SK-MEL-5 (cell line): ENCODE measurements around the genes TPSG1, UBE2I, BAIAP3, PERCC1 and CCDC154.

DNA sequence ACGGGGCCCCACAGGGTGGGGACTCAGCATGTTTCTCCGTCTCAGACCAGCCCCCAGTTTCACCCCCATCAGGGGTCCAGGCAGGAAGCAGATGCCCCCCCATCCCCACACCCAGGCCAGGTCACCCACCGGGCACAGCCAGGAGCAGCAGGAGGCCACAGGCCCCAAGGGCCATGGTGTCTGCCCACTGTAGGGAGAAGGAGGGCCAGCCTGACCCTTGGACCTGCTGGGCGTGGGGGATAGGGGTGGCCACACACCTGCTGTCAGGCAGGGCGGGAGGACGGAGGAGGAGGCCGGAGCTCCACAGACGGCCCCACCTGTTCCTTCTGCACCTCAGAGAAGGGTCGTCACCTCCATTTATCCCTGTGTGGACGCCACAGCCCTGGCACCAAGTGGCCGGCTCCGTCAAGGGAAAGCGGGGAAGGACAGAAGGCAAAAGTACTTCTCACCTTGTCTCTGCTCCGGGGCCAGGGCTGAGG lies at the start of gene TPSG1:
Gene TPSG1, minus strand, starts transcription at position 191 of the 479 bp plus-strand sequence.
RAMPAGE:
- cytosol, long total RNA = no peak
- long total RNA = no peak
- nucleus, long total RNA = no peak

DNA sequence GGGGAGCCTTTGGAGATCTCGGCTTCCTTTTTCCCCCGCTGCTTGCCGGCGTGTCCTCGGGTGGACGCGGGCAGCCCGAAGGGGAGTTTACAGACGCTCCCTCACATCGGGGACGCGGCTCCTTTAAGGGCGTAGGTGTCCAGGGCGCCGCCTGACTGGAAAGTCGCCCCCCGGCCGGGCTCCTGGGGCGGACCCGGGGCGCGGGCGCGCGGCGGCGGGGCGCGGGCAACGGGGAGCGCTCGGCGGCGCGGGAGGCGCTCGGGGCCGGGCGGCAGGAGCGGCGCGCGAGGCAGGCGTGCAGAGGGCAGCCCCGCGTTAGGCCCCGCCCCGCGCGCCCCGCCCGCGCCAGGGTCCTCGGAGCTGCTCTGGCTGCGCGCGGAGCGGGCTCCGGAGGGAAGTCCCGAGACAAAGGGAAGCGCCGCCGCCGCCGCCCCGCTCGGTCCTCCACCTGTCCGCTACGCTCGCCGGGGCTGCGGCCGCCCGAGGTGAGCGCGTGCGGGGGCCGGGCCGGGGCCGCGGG lies at the start of gene UBE2I:
Gene UBE2I, plus strand, starts transcription at position 348 of the 520 bp plus-strand sequence.
RAMPAGE:
- cytosol, long total RNA = start-site peak on the plus strand centred at position 372 of the sequence, 67 bp wide, 4,821 and 3,362 reads in 2 replicates
- long total RNA = start-site peak on the plus strand centred at position 377 of the sequence, 58 bp wide, 3,251 and 2,392 reads in 2 replicates
- nucleus, long total RNA = start-site peak on the plus strand centred at position 368 of the sequence, 52 bp wide, 268 and 120 reads in 2 replicates

DNA sequence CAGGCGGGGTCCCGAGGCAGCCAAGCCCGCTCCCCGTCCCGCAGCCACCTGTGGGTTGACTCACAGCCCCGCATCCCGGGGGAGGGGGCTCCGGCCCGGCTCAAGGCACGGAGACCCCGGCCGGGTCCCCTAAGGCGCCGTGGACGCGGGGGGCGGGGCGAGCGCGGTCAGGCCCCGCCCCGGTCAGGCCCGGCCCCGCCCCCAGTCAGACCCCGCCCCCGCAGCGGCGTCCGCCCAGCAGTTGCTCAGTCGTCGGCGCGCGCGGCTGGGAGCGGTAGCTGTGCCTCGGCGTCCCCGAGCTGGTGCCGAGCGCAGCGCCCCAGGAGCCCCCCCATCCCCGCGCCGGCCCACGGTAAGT lies at the start of gene BAIAP3:
Gene BAIAP3, plus strand, starts transcription at position 248 of the 358 bp plus-strand sequence.
RAMPAGE:
- cytosol, long total RNA = no peak
- long total RNA = no peak
- nucleus, long total RNA = no peak

GRCh38 chr16:1349053-1349811 lies 2.4 kb downstream of the TSR3 start:
RAMPAGE:
- cytosol, long total RNA = no peak
- long total RNA = no peak
- nucleus, long total RNA = no peak

GRCh38 chr16:1349812-1350470 lies 1.7 kb downstream of the TSR3 start:
RAMPAGE:
- cytosol, long total RNA = no peak
- long total RNA = no peak
- nucleus, long total RNA = no peak

RAMPAGE:
- cytosol, long total RNA = no peak
- long total RNA = no peak
- nucleus, long total RNA = no peak
These were observed 472 bp downstream of the TSR3 start for GRCh38 chr16:1351149-1351662.

RAMPAGE:
- cytosol, long total RNA = no peak
- long total RNA = no peak
- nucleus, long total RNA = no peak
These were observed 12.0 kb downstream of the GNPTG start for GRCh38 chr16:1363645-1364128.

GRCh38 chr16:1364129-1364950 lies 12.6 kb downstream of the GNPTG start:
RAMPAGE:
- cytosol, long total RNA = no peak
- long total RNA = no peak
- nucleus, long total RNA = no peak

RAMPAGE:
- cytosol, long total RNA = no peak
- long total RNA = no peak
- nucleus, long total RNA = no peak
These were observed at the start of gene PERCC1 for GRCh38 chr16:1430595-1431204. Gene PERCC1, plus strand, starts transcription at chr16:1431078.

DNA sequence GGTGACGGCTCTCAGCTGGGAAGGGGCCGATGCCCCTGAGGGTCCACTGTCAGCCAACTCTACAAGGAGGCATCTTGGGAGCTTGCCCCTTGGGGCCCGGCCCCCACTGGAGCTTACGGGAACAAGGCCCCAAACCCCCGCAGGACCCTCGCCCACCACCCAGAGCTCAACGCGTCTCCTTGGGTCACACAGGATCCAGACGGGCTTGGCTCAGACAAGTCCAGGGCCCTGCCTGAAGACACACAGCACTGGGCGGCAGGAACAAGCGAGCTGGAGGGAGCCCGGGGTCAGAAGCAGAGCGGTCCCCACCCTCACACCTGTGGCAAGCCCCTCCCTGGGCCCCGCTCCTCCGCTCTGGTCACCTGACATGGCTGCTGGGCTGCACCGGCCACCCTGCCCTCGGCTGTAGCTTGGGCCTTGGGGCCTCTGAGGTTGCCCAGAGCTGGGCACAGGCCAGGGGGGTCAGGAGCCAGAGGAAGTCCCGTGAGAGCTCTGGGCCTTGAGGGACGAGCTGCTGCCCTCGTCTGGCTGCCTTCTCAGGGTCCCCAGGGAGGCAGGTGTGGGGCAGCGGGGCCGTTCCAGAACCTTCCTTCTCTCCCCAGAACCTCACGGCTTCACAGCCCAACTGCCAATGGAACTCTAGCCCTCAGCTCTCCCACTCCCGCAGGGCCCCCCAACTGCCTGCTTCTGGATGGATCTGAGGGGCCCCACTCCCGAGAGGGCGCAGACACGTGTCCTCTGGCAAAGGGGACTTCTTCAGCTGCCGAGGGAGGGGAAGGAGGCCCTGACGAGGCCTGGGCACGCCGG lies at the start of gene CCDC154:
Gene CCDC154, minus strand, starts transcription at position 603 of the 807 bp plus-strand sequence.
RAMPAGE:
- cytosol, long total RNA = no peak
- long total RNA = no peak
- nucleus, long total RNA = no peak

GRCh38 chr16:1494071-1495237 lies 1.3 kb downstream of the TELO2 start:
RAMPAGE:
- cytosol, long total RNA = no peak
- long total RNA = no peak
- nucleus, long total RNA = no peak

GRCh38 chr16:1495238-1495774 lies 2.1 kb downstream of the TELO2 start:
RAMPAGE:
- cytosol, long total RNA = no peak
- long total RNA = no peak
- nucleus, long total RNA = no peak

DNA sequence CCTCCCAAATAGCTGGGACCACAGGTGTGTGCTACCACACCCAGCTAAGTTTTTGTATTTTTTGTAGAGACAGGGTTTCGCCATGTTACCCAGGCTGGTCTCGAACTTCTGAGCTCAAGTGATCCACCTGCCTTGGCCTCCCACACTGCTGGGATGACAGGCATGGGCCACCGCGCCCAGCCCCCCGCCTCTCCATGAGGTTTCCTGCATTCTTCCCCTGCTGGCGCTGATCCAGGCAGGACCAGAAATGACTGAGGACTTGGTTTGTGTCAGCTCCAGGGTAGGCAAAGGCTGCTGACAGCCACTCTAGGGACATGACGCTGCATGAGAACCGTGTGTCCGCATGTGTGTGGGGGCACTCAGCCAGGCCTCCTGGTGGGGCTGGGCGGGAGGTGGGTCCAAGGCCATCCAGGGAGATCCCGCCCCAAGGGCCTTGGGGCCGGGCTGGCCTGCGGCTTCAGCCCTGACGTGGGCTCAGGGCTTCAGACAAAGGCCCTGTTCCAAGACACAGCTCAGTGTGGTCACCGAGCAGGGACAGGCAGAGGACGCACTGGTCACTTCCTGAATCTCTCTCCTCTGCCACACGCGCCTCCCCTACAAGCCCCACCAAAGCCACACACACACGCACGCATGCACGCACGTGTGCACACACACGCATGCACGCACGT lies 5.6 kb upstream of the TMEM204 start:
RAMPAGE:
- cytosol, long total RNA = no peak
- long total RNA = no peak
- nucleus, long total RNA = no peak

RAMPAGE:
- cytosol, long total RNA = no peak
- long total RNA = no peak
- nucleus, long total RNA = no peak
These were observed 2.7 kb upstream of the TMEM204 start for GRCh38 chr16:1530301-1531601.

GRCh38 chr16:1609686-1610567 lies 1.9 kb downstream of the IFT140 start:
RAMPAGE:
- cytosol, long total RNA = no peak
- long total RNA = no peak
- nucleus, long total RNA = no peak

DNA sequence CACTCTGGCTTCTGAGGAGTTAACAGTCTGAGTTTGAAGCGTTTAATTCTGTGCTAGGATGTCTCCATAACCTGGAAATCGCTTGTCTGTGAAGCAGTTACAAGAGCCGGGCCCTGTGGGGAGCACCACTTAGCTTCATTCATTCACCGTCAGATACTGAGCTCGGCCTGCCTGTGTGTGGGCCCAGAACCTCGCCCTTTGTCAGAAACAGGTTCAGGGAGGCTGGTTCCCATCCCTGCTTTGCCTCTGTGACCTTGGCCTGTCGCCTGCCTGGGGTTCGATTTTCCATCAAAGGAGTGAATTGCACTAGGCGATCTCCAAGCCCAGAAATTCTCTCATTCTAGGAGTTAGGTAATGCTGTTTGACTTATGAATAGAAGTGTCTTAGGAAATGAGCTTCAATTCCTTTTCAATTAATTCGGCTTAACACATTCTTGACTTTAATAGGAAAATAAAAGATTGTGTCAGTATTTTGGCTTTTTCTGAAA lies 1.5 kb downstream of the MAPK8IP3 start:
RAMPAGE:
- cytosol, long total RNA = no peak
- long total RNA = no peak
- nucleus, long total RNA = no peak

DNA sequence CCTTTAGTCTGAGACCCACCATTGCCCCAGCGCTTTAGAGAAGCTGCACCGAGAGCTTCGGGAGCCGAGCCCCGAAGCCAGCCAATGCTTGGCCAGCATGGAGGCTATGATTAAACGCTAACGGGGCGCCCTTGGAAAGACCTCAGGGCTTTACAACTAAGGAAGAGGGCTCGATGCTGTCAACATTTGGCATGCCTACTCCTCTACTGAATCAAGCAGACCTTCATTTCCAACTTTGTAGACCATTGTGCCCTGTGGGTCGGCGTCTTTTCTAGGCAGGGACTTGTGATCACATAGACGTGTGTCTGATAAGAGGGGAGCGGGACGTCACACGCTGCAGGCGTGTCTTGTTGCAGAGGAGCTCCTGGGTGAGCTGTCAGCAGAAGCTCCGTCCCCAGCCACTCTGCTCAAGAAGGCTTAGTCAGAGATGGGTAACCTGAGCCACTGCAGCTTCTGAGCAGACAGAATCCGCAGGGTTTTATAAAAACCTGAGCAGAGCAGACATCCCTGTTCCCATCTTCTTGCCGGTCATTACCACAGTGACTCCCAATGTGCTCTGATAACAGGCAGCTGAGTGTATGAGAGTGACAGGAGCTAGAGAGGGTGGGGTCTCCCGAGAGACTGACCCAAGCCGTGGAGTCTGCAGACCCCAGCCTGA lies 2.8 kb downstream of the MAPK8IP3 start:
RAMPAGE:
- cytosol, long total RNA = no peak
- long total RNA = no peak
- nucleus, long total RNA = no peak

GRCh38 chr16:1757919-1758250 lies 13.5 kb downstream of the NME3 start:
RAMPAGE:
- cytosol, long total RNA = no peak
- long total RNA = no peak
- nucleus, long total RNA = no peak

RAMPAGE:
- cytosol, long total RNA = no peak
- long total RNA = no peak
- nucleus, long total RNA = no peak
These were observed 3.3 kb downstream of the SPSB3 start for GRCh38 chr16:1779113-1779425.

DNA sequence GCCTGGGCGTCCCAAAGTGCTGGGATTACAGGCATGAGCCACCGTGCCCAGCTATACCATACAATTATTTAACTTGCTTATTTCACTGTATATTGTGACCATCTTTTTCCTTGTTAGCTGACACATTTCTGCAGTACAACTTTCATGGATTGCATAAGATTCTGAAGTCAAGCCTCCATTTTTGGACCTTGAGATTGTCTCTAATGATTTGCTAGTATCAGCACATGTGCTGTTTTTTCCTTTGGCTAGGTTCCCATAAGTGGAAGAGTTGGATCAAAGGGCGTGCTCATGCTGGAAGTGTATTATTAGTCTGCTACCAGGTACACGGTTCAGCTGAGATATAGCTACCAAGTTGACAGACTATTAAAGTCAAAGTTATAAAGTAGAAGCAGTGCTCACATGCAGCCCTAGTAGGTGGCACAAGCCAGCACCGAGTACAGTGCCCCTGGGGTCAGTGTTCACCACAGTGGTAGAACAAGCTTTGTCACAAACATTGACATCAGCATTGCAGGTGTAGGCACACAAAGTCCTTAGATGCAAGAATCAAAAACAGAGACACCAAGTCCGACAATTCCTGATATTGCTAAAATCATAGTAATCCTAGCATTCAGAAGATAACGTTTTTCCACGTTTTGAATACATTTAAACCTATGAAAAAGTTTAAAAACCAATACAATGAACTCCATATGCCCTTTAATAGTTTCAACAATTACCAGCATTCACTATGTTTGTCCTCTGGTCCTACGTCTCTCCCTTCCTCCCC lies 3.3 kb downstream of the FAHD1 start:
RAMPAGE:
- cytosol, long total RNA = no peak
- long total RNA = no peak
- nucleus, long total RNA = no peak